Rectum (tissue), 1 donor: ENCODE measurements around the genes C9orf78 and FNBP1.

DNA sequence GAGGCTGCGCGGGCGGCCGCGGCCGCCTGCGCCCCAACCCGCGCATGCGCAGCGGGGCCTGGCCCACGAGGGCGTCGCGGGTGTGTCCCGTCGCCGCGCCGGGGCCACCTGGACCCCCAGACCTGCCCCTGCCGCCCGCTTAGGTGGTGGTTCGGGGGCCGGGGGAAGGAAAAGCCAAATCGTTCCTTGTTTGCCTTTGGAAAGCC is 207.1 kb downstream of the C9orf50 start:
- PRO-cap: bidirectional peak, plus-strand start at position 54 of the sequence, minus-strand start outside the sequence

DNA sequence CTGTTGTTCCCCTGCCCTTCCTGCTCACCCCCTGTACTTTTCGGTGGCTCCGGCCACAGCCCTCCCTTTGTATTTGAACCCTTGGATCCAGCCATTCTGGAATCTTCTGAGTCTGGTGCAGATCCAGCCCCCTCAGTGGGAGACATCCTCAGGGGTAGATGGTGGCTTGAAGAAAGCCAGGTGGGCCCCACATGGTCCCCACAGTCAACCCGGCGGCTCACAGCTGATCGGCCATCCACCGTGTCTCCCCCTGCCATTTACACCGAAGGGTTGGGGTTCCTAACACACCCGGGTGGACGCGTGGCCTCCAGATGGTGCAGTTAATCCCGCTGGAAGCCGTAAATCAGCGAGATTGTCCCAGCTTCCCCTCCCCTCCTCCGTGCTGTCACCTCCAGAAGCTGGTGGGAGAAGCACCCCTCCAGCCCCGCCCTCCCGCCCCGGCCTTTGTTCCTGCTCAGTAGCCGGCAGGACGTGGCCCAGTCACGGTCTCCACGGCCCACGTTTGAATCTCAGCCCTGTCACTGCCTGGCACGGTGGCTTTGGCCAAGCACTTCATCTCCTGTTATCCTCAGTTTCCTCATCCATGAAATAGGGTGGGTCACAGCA is 204.7 kb downstream of the C9orf50 start:
- PRO-cap: no peak

GRCh38 chr9:129459586-129459919 is 161.3 kb downstream of the C9orf50 start:
- PRO-cap: no peak

DNA sequence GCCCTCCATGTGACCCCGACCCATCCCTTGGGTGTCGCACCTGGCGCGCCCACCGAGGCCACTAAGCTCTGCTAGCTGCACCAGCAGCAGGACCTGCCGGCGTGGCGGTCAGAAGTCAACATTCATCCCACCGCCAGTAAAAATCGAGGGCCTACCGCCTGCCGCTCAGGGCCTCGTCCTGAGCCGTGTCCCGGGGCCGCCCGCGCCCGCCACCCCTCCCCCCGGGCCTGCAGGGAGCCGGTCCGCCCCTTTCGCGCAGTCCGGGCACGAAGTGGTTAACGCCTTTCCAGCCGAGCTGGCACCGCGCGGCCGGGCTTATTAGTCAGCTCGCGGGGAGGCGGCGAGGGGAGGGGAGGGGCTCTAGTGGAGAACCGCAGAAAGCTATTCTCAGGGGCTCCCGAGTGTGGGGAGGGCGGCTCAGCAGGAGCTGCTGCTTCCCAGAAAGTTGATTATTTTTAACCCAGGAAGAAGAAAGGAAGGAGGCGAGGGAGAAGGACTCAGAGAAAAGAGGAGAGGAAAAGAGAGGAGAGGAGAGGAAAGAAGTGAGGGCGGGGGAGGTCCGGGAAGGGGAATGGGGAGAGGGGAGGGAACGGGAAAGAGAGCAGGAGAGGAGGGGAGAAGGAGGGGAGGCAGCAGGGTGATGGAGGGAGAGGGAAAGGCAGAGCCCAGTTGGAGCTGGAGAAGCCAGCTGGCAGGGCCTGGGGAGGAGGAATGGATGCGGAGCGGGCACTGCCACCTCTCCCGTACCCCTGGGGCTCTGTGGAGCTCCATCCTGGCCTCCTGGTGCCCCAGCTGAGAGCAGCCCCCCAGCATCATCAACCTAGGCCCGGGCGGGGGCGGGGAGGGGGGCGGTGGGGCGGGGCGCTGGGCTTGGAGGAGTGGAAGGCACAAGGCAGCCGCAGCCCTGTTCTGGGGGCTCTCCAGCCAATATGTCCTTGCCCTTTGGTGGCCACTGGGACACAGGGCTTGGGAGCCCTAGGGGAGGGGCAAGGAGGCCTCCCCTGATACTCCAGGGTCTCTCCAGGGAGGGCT is 124.1 kb downstream of the C9orf50 start:
- PRO-cap: bidirectional peak, plus-strand start at position 390 of the sequence, minus-strand start at position 217 of the sequence; bidirectional peak, plus-strand start at position 466 of the sequence, minus-strand start at position 509 of the sequence; bidirectional peak, plus-strand start at position 668 of the sequence, minus-strand start at position 784 of the sequence

DNA sequence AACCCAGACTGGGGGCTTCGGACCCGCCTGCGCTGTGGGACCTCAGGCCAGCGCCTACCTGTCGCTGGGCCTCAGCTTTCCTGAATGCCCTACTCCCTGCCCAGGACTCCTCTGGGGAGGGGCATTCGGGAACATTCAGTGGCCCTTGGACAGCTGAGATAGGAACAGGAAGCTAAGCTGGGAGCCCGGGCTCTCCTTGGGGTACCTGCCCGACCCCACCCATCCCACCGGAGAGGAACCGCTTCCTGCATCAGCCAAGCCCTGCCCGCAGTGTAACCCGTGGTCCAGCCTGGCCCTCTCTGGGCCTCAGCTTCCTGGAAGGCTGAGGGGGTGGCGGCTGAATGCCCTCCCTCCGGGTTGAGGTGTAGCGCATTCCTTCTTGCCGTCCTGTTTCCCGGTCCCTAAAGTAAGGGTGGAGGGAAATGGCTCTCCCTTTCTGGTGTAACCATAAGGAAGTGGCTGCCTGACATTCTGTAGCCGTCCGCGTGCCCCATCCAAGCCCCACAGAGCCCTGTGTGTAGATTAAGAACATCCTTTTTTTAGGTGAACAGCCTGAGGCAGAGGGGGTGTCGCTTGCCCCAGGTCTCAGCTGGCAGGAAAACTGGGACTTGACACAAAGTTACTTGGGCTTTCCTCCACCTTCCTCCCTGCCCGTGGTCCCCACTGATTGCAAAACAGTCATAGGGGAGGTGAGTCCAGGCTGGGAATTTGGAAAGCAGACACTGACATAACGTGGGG is 23.0 kb downstream of the C9orf50 start:
- PRO-cap: bidirectional peak, plus-strand start at position 309 of the sequence, minus-strand start at position 86 of the sequence

DNA sequence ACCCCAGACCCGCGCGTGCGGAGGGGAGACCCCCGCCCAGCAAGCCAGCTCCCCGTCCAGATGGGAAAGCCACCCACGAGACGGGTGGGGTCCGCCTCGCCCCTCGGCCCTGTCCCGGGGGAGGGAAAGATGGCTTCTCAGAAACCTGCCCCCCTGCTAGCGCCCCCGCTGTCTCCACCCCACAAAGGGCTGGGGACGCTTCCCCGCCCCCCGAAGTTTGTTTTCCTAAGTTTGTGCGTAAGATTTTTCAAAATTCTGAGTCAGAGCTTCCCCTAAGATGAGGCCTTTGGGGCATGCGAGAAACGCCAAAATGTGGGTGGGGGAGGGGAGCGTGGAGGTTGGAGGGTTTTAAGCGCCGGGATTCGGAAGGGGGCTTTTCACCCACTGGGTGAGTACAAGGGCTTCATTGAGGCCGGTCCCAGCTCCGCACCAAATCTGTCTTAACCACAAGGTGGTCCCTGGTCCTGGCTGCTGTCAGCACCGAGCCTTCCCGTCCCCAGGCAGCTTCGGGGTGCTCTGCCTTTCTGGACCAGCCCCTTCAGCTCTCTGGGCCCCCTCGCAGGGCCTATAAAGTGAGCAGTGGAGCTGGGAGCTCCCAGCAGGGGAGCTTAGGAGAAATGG is 32.3 kb downstream of the PRRX2 start:
- PRO-cap: bidirectional peak, plus-strand start at position 308 of the sequence, minus-strand start at position 111 of the sequence

- PRO-cap: no peak
Measured at GRCh38 chr9:129773550-129774226, 20.8 kb upstream of the PTGES start.

DNA sequence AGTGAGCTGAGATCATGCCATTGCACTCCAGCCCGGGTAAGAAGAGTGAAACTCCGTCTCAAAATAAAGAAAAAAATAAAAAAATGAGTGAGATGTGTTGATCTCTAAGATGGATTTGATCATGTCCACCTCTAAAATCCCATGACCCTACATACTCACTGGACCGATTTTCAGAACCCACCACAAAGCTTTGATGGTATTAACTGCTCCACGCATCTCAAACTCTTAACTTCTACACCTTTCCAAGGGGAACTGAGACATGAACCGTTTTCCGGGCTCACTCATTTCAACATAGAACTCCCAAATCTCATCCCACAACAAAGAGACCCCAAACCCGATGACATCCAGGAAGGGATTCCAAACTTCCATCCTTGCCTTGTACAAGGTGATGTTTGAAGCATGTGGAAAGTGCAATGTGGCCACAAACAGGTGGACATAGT is 1.7 kb downstream of the TOR1A start:
- PRO-cap: no peak

DNA sequence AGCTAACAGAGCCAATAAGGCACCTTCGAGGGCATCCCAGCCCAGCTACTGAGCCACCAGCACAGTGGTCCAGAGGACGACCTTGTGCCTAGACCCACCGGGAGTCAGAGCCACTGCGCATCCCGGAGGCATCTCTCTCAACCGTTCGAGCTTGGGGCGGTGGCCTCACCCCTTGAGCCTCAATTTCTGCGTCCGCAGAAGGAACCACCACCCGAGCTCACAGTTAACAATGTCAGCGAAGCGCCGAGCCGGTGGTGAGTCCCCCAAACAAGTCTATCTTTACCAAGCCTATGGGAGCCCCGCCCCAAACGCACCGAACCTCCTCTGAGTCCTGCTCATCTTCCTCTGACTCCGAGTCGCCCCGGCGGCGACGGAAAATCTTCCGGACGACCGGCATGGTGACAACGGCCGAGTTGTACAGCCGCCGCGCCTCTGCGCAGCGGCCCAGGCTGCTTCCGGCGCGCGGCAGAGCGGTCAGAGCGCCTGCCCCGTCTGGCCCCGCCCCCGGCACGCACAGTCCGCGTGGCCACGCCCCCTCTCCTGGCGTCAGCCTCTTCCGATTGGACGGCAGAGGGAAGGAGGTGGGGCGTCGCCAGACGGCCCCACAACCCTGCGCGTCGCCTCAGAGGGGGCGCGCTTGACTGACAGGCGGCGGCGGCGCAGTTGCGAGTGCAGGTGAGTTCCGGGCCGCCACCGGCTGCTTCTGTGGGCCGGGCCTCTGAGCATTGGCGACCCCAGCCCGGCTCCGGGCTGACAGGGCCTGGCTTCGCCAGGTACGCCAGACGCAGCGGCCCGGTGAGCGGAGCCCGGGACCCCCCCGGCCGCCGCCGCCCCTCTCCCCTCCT is at the start of gene C9orf78:
TSS of gene C9orf78 (minus strand) at position 451 of the 845 bp plus-strand sequence.
- PRO-cap: bidirectional peak, plus-strand start at position 647 of the sequence, minus-strand start at position 434 of the sequence

GRCh38 chr9:129868795-129869600 is 33.7 kb downstream of the USP20 start:
- PRO-cap: bidirectional peak, plus-strand start at chr9:129869317, minus-strand start at chr9:129869137

DNA sequence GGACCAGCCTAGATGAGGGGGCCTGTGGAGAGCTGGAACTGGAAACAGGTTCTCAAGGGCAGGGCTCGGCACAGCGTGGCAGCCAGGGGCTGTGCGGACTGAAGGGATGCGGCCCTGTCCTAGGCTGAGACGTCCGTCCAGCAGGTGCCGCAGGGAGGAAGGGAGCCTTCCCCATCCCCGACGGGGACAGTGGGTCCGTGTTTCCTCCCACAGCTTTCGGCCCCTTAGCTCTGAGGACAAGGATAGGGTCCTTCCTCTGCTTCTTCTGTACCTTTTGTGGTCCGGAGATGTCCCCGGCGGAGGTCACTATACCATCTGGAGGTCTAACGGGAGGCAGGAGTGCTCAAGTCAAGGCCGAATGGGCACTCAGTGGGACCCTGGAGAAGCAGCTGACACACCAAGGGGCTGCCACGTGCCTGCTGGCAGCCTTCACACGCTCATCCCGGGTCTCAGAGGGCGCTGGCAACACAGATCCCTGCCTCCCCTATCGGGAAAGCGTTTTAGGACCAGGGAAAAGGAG is 49.9 kb downstream of the USP20 start:
- PRO-cap: unidirectional peak, plus-strand start at position 129 of the sequence

GRCh38 chr9:129885602-129886546 is 50.6 kb downstream of the USP20 start:
- PRO-cap: bidirectional peak, plus-strand start at chr9:129885957, minus-strand start at chr9:129885845; unidirectional peak, minus-strand start at chr9:129886472

- PRO-cap: unidirectional peak, minus-strand start at chr9:129996996
Measured at GRCh38 chr9:129996813-129997205, 46.2 kb downstream of the FNBP1 start.

DNA sequence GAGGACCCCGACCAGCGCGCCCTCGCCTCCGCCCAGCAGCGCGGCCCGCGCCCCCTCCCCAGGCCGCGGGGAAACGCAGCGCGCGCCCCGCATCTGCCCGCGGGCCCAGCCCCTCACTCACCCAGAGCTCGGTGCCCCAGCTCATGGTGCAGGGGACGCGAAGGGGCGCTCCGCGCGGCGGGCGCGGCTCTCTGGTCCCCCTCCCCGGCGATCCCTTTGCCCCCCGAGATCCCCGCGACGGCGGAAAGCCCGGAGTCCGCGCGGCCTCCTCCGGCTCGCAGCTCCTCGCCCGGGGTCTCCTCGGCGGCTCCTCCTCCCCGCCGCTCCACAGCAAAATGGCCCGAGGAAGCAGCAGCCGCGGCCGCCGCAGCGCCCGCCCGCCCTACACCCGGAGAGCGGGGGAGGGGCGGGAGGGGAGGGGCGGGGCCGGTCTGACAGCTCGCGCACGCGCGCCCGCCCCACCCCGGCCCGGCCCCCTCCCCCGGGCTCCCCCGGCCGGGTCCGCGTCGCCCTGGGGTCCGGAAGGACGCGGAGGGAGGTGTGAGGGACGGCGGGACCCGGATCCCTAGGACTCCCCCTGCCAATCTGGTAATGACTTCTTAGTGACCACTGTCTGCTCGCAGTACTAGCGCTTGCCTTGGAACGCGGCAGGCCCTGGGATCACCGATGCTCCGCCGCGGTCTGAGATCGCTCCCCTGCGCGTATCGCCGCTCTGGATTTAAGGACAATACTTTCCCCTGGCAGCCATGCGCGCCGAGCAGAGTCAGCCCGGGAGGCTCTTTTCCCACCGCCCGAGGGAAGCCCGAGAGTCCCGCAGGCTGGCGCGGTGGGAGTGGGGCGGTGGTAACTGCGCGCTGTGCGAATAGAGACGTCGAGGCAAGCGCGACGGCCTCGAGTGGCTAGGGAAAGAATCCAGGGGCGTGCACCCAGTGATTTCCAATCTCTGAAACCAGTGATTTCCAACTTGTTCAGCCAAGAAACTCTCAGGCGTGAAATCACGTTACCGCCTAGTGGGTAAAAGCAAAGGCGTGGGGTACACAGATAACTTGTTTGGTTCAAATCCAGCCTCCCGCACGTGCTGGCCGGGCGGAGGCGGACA is at the start of gene FNBP1:
TSS of gene FNBP1 (minus strand) at position 359 of the 1,099 bp plus-strand sequence.
- PRO-cap: bidirectional peak, plus-strand start at position 514 of the sequence, minus-strand start at position 329 of the sequence; unidirectional peak, minus-strand start at position 794 of the sequence; bidirectional peak, plus-strand start outside the sequence, minus-strand start at position 897 of the sequence

DNA sequence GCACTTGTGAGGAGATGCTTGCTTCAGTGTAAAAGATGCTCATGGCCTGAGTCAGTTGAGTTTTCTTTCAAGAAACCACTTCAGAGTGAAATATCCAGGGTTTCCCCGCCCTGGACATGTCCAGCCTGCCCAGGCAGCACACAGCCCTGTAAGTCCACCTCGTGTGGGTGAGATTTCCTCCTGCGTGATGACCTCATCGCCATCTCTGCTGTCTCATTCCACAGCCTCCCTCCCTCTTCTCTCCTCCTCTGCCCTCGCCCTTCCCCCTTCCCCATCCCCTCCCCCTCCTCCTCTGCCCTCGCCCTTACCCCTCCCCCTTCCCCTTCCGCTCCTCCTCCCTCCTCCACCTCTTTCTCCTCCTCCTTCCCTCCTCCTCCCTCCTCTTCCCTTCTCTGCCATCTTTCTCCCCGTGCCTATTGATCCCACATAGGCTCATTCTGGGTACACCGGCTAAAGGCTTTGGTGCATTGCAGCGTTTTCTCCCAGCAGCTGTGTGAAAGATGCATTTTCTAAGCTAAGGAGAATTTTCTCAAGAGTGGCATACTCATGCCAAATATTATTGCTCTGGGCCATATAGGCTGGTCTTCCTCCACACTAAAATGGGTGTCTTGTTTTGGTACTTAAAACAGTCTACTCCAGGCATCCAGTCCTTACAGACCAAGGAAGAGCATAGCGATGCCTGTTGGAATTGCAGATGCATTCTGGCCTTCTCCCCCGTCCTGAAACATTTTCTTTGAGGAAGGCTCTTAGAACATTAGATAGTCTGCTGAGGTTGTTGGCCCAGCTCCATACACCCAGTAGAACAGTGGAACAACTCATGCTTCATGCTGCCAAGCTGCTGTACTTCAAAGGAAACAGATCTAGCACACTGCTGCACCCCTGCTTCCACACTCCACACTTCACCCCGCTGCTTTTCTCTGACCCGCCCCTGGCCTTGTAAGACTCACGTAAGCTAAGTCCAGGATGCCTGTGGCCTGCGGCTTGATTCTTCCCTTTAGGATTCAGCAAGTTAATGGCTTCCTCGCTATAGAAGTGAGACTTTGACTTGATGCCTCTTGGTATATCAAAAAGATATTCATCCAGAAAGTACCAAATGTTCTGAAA is 33.7 kb upstream of the NCS1 start:
- PRO-cap: no peak

GRCh38 chr9:130220431-130220920 is 45.1 kb upstream of the HMCN2 start:
- PRO-cap: no peak

DNA sequence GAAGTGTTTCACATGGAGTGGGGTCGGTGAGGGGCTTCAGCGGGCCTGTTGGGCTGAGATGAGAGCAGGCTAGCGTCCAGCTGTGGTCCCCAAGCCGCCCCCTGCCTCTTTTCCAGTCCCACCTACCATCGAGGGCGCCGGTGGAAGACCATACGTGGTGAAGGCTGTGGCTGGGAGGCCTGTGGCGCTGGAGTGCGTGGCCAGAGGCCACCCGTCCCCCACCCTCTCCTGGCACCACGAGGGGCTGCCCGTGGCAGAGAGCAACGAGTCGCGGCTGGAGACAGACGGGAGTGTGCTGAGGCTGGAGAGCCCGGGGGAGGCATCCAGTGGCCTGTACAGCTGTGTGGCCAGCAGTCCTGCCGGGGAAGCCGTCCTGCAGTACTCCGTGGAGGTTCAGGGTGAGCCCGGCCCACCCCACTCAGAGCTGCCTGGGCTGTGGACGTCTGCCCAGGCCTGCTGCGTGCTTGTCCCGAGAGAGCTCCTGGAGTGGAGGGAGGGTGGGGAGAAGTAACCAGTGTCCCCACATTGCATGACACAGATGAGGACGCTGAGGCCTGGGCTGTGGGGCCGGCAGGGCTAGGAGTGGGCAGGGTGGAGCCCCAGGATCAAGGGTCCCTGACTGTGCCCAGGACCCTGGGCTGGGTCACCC is 89.2 kb downstream of the HMCN2 start:
- PRO-cap: no peak

GRCh38 chr9:130432876-130433194 is 11.9 kb upstream of the ASS1 start:
- PRO-cap: no peak

GRCh38 chr9:130494710-130495083 is 49.9 kb downstream of the ASS1 start:
- PRO-cap: no peak

DNA sequence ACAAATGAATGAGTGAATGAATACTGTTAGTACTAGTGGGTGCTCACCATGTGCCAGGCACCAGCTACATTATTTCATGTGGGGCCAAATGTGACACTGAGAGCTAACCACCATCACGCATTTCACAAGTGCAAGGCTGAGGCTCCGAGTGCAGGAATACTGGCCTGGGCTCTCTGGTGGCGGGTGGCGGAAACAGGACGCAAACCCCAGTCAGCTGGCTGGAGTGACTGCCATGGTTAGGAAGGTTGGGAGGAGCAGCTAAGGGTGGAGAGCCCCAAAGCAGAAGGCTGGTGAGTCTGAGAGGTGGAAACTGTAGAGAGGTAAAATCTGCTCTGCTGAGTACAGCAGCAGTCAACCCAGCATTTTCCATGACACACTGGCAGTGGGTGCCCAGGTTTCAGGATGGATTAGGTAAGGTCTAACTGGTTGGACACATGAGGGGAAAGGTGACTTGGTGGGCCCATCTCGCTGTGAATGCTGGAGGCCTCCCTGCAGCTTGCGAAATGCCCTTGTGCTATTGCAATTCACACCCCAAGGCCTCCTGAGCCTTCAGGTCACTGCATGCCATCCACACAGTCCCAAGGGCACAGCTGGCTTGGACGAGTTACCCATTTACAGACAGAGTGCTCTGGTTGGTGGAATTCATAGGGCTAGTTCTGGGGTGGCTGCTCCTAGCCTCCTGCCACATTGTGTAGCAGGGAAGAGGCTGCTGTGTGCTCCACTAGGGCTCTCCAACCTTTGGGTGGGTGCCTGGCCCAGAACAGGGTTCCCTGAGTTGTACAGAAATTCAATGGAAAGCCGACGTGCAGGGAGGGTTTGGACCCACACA is 54.0 kb downstream of the ASS1 start:
- PRO-cap: no peak